HT1080 (cell line): ENCODE results near the gene SLC23A2.

GRCh38 chr20:5001173-5002022 lies at the start of gene SLC23A2:
SLC23A2 (minus strand) TSS chr20:5001510.
RAMPAGE:
- cytosol, long total RNA = no peak
- long total RNA = no peak
- nucleus, long total RNA = no peak

DNA sequence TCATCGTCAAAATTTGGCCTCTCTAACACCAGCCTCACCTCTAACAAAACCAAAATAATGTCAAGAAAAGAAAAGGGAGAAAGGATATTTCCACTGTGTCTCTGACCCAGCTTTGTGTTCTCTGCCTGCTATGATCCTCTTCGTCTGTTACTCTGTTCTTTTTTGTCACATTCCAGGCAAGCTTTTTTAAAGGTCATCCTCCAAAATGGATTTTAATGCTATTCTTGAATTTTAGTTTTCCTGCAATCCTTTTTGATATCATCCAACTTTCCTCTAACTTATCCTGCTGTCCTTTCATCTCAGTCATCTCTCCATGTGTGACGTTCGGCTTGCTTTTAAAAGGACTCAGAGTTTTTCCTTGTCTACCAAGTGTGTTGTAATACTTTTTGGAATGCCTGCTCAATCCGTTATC lies 48.7 kb upstream of the SLC23A2 start:
RAMPAGE:
- cytosol, long total RNA = no peak
- long total RNA = no peak
- nucleus, long total RNA = no peak

DNA sequence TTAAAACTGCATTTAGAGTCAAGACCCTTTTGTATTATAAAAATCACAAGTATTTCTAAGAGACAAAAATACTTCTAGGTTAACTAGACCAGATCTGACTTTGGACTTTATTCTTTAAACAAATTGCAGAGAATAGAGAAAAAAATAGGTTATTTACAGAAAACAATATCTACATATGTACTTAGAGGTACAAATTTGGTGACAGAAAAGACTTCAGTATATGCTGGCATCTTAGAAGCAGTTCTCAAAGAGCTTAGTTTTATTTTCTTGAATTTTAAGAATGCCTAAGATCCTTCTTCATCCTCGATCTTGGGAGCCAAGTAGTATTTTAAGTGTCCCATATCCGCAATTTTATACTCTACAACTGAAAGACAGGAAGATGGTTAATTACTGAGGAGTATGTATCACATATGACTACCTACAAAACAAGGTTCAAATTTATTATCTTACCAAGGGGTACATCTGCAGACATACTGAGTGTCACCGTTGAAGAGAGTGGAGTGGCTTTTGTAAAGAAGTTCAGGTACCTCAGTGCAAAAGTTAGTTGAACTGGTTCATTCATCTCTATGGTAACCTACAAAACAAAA lies 2.2 kb upstream of the TMEM230 start:
RAMPAGE:
- cytosol, long total RNA = no peak
- long total RNA = no peak
- nucleus, long total RNA = no peak

DNA sequence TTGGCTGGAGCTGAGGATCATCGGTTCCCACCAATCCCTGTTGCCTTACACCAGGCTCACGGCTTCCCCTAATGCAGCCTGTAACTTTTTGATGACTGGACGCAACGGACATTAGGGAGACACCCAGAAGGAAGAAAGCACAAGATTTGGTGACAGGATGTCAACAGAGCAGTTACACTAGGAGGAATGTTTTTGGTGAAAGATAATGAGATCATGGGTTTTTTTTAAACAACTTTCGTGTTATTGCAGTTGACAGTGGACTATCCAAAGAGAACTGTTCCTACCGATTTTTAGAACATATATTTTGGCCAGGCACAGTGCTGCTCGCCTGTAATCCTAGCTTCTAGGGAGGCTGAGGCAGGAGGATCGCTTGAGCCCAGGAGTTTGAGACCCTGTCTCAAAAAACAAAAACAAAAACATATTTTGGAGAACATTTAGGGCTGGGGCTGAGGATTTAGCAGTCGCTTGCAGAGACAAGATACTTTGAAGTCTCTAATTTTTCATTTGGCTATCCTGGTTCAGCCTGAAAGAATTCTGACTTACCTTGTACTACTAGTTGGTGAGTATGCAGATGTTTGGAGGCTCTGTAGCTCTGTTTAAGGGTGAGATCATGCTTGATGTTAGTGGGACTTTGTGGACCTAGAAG lies 1.5 kb downstream of the CDS2 start:
RAMPAGE:
- cytosol, long total RNA = no peak
- long total RNA = no peak
- nucleus, long total RNA = no peak

GRCh38 chr20:5128845-5129152 lies 2.0 kb downstream of the CDS2 start:
RAMPAGE:
- cytosol, long total RNA = no peak
- long total RNA = no peak
- nucleus, long total RNA = no peak

DNA sequence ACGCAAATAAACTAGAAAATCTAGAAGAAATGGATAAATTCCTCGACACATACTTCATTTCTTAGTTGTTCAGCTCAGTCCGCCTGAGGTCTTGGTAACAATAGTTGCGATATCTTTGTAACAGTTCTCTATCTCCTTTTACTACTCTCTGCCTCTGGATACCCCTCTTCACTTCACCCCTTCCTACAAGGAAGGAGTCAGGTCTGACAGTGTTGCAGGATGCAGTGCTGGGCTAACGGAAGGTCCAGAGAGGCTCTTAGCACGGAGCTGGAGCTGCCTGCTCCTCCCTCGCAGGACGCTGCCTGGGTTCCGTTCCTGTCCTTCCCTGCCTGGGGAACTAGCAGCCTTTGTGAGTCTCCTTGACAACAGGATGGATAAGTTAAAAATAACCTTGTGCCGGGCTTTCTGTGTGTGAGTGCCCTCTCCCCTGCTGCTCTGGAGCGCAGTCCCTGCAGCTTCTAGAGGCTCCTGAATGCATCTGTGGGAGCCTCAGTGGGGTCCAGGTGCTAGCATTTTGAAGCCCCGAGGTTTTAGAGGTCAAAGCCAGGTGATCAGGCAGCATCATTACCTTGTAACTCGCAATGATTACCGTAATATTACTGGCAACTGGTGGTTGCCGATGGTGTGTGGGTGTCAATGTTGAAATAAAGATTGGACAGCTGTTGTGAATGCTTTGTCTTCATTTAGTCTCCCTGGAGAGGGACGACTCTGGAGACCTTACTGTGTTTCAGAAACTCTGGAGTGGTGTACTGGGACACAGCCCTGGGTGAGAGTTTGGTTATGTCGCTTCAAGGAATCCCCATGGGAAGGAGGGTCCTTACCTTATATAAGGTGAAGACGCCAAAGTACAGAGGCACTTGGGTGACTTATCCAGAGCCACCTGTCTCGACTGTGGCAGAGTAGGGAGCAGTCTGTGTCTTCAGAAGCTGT lies 44.4 kb downstream of the CDS2 start:
RAMPAGE:
- cytosol, long total RNA = no peak
- long total RNA = no peak
- nucleus, long total RNA = no peak

RAMPAGE:
- cytosol, long total RNA = no peak
- long total RNA = no peak
- nucleus, long total RNA = no peak
Measured at GRCh38 chr20:5564070-5564790, 46.6 kb downstream of the GPCPD1 start.

RAMPAGE:
- cytosol, long total RNA = no peak
- long total RNA = no peak
- nucleus, long total RNA = no peak
Measured at GRCh38 chr20:5650360-5650979, 39.7 kb upstream of the GPCPD1 start.

GRCh38 chr20:5654400-5655106 lies 43.7 kb upstream of the GPCPD1 start:
RAMPAGE:
- cytosol, long total RNA = no peak
- long total RNA = no peak
- nucleus, long total RNA = no peak

DNA sequence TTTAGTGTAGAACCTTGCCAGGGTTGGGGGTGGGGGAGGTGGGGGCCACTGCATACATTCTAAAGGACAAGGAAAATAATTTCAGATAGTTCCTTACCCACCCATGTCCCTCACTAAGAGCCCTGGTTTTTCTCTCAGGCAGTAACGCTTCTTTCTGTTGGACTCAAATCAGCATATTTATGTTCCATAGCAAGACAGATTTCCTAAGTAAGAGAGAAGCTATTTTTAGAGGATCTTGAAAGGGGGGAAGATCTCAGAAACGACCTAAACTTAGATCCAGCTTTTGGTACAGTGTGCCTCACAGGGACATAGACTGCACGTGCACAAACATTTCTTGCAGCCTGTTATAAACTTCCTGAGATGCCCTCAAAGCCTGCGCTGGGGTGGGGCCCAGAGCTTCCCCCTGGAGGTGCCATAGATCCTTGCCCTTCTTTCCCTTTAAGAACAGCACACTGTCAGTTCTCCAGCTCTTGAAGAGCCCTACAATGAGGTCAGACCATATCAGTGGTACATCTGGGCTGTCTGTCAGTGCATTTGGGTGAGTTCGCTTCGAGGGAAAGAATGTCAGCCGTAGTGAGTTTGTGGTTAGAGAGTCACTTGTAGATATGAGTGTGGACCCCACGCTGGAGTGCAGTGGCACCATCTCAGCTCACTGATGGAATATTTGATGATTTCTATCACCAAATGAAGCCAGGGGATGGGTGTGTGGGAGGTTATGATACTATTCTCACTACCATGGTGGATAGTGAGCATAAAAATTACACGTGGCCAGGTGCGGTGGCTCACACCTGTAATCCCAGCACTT lies 48.7 kb upstream of the GPCPD1 start:
RAMPAGE:
- cytosol, long total RNA = no peak
- long total RNA = no peak
- nucleus, long total RNA = no peak

DNA sequence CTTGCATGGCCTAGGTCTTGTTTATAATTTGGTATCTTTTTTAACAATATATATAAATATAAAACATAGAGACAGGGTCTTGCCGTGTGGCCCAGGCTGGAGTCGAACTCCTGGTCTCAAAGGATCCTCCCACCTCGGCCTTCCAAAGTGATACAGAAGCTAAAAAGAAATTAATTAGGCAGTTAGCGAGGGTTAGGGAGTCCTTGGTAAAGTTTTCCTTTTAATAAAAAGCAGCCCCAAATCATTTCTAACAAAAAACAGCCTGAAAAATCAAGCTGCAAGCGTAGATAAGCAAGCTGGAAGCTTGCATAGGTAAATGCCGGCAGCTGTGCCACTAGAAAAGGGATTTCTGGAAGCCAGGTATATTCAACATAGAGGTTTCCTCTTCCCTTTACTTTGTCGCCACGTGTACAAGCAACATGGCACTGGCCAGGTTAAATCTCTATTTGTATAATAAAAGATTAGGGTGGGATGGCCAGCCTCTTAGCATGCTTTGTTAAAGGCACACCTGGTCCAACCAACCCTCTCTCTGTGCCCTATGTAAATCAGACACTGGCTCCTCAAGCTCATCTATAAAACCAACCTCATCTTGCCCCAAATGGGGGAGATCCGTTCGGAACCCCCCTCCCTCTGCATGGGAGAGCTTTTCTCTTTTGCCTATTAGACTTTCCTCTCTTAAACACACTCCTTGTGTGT lies 3.2 kb downstream of the SHLD1 start:
RAMPAGE:
- cytosol, long total RNA = no peak
- long total RNA = no peak
- nucleus, long total RNA = no peak

DNA sequence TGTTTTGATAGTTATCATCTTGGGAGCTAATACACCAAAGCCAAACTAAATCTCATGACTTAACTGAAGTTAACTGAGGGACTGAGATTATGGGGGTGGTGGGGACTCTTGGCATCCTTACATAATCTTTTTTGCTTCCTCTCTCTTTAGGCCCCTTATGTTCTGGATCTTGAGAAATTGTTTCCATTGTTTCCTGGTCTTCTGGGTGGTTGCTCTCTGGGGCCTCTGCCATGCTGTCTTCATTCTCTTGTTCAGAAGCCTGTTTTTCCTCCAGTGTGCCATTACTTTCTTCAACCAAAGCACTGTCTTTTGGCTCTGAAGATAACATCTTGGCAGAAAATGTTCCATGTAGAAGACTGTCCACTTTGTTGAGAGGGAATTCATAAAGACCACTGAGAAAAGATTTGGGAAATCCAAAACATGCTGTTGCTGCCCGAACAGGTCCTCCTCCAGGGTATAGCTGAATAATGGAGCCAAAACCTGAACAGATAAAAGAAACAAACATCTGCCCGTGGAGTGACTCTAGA lies 8.0 kb downstream of the TRMT6 start:
RAMPAGE:
- cytosol, long total RNA = no peak
- long total RNA = no peak
- nucleus, long total RNA = no peak

DNA sequence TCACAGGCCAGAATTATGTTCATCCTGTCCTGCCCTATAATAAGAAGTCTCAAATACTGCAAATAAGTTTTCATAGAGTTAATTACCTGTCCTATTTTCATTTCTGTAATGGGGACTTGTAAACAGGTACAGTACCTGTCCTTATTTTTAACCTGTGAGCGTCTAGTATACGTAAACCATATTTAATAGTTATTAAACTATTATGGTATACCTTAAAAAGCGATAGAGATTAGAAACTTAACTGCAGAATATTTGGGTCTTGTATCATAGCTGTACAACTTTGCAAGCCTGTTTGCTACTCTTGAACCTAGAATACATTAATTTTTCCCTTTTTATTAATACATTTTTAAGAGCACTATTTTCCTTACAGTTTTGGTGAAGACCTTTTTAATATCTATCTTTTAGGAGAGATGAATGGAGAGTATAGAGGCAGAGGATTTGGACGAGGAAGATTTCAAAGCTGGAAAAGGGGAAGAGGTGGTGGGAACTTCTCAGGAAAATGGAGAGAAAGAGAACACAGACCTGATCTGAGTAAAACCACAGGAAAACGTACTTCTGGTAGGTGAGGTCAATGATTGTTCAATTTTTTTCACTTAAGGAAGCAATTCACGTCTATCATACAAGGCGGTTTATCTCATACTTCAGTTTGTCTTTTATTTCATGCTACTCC lies 1.3 kb downstream of the MCM8 start:
RAMPAGE:
- cytosol, long total RNA = no peak
- long total RNA = no peak
- nucleus, long total RNA = no peak

DNA sequence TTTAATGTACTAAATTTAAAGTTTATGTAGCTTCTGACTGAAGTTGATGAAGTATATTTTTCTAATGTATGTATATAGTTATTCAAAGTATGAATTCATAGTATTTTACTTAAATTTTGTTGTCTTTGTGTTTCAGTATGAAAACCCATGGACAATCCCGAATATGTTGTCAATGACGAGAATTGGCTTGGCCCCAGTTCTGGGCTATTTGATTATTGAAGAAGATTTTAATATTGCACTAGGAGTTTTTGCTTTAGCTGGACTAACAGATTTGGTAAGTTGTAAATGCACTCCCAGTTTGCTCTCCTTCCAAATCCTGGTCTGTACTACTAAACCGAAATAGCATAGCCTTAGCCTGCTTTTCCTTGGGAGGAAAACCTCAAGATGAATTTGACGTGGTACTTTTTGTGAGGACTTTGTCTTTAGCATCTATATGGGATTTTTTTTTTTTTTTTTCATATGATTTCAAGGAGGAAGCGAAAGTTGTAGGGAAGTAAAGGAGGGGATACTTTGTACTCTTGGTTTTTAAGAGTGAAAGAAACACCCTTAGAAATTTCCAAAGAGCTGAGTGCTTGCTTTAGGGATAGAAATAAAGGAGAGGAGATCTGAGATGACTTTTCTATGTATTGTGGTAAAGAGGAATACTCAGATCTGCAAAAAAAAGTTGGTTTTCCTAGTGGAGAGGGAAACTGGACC lies 3.9 kb downstream of the CRLS1 start:
RAMPAGE:
- cytosol, long total RNA = no peak
- long total RNA = no peak
- nucleus, long total RNA = no peak

GRCh38 chr20:6024745-6025577 lies 19.0 kb downstream of the CRLS1 start:
RAMPAGE:
- cytosol, long total RNA = no peak
- long total RNA = no peak
- nucleus, long total RNA = no peak

DNA sequence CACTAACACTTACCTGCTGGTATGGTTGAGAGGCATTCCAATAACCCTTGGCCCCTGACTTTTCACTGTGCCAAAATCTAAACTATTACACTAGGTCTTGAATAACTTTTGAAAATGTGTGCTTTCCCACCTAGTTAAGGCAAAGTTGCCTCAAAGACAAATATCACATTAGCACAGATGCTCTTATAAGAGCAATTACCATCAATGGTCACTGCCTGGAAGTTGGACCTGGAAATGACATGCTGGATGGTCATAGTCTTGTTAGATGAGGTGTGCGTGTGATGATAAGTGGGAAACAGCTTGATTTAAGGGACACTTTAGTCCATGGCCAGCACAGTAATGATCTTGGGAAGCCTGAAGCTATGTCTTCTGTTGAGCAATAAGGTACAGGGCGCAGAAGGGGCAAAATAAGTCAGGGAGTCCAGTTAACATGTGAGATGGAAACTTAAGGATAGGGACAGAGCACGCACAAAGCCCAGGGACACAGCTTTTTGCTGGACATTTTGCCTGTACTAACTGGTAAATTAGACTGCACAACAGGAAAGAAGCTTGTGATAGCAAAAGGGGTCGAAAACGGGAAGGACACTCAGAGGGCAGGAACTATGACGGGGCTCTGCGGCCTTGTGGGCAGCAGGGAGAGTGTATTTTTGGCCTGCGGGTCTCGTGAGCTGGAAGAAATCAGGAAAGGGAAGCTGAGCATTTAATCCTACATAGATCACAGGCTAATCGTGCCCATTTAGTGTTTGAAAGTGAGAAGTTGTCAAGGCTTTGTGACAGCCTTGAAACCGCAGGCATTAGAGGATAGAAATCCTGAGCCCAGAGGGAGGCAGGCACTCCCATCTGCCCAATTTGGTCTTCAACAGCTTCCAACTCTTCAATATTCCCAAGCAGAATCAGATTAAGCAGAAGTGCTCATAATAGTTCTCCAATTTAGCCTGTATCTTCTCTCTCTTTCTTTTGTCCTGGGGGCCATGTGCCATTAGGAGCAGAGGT lies 66.7 kb upstream of the BMP2 start:
RAMPAGE:
- cytosol, long total RNA = no peak
- long total RNA = no peak
- nucleus, long total RNA = no peak

RAMPAGE:
- cytosol, long total RNA = no peak
- long total RNA = no peak
- nucleus, long total RNA = no peak
Measured at GRCh38 chr20:6731939-6732498, 35.5 kb upstream of the BMP2 start.

RAMPAGE:
- cytosol, long total RNA = no peak
- long total RNA = no peak
- nucleus, long total RNA = no peak
Measured at GRCh38 chr20:6746934-6747459, 20.5 kb upstream of the BMP2 start.

DNA sequence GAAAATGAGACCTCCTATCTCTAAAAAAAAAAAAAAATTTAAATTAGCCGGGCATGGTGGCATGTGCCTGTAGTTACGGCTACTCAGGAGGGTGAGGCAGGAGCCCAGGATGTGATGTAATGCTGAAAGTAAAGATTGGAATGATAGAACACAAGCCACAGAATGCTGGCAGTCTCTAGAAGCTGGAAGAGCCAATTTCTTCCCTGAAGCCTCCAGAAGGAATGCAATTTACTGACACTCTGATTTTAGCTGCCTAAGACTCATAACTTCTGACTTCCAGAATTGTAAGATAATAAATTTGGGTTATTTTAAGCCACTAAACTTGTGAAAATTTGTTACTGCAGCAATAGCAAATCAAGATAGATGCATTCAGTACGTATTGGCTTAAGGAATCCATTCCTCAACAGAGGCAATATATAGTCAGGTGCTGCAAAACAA lies 27.3 kb upstream of the HAO1 start:
RAMPAGE:
- cytosol, long total RNA = no peak
- long total RNA = no peak
- nucleus, long total RNA = no peak

RAMPAGE:
- cytosol, long total RNA = no peak
- long total RNA = no peak
- nucleus, long total RNA = no peak
Measured at GRCh38 chr20:7999497-8000132, 19.9 kb downstream of the TMX4 start.